ENCODE measurements around a stretch of chr2.

DNA sequence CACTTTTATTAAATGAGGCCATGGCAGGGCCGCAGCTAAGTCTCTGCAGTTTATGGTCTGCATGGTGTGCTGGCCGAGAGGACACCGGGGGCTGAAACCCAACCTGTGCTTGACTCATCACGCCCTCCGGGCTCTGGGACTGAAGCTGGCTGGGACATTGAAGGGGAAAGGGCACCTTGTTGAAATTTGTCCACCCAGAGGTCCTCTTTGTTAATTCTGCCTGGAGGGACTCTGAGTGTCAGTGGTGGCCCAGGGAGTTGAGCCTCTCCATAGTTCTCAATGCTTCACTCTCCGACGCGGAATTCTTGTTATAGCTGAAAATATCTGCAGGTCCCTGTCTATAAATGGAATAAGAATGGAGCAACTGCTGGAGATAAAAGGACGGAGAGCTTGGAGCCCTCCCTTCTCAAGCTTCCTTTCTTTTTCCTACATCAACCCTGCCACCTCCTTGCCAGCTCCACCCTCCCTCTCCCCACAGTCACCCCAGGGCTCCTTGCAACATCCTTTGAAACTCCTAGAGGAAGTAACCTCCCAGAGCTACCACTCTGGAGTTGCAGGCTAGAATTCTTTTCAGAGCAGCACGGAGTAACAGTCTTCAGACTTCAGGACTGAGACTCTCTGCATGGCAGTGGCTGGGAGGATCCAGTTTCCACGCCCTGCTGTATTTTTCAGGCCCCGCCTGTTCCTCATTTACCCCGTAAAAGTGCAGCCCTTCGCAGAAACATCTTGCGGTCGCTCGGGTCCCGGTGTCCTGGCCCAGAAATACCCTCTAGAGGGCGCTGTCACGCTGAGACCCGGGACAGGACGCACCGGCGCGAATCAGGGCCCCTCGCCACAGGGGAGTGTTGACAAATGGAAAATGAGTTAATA, 18.1 kb upstream of the NTSR2 start:
- PRO-cap, result bidirectional peak, plus-strand start at position 718 of the sequence, minus-strand start at position 620 of the sequence

DNA sequence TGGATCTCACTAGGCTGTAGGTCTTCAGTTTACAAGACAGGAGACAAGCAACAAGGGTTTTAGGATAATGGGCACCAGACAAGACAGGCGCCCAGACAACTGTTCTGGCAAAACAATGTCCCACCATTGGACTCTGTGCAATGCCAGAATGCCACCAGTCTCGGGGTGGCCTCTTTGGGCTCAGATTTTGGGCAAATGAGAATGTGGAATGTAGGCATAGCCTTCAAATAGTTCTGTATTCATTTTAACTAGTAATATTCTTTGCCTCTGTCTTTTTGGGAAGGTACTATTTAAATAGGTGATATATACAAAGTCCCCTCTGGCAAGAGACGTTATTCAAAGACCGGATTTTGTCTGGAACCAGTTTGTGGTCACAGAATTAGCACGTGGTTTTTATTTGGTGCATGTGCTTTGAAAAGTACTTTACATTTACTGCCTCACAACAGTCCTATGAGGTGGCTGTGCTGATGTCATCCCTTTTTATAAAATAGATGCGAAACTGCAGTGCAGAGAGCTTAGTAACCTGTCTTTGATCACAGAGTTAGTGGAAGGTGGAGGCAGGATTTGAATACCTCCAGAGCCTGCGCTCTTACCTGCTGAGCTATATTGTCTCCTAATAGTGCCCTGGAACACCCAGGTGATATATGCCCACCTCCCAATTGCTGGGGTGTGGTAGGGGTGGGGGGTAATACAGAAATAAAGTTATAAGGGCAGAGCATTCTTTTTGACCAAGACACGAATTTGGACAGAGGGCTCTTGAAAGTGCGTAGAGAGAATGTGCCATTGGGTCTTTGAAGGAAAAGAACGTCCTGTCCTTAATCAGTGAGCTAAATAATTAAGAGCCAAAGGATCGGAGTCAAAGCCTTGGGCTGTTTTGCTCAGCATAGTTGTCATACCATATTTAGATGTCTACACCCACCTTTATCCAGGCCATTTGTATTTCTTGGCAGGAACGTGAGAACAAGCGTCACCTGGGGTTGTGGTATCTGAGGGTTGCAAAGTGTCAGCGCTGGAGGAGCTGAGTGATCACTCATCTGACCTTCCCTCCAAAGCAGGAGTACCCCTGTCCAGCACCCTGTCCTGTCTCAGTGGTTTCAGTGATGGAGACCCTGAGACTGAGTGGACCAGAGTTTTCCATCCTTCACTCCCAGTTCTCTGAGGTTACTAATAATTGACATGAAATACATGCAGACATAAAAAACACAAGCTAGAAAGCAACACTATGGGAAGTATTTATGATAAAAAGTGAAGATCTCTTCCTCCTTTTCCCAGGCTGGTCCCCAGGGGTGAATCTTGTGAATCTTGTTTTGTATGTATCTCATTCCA, 4.2 kb downstream of the LPIN1 start:
- PRO-cap, result no peak

DNA sequence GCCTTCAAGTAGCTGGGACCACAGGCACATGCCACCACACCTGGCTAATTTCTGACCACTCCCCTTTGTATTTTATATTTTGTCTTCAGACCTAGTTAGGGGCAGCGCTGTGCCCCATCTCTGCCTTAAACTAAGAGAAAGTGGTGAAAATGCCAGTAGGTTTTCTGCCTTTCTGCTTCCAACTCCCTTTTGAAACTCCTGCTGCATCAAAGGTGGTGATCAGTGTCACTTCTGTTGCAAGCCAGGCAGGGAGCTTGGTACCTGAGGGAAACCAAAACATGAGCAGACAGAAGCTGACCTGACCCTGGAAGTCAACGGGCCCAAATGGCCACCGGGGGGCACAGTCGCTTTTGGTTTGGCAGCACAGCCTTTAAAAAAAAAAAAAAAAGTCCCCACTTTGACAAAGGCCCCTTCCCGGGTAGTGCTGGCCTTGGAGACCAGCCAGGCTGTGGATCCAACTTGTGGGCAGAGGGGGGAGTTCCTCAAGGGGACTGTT, 82.7 kb downstream of the LPIN1 start:
- PRO-cap, result no peak

- PRO-cap, result no peak
Observed at GRCh38 chr2:12034333-12034950, 288.0 kb downstream of the LPIN1 start.

GRCh38 chr2:12192640-12193205, 446.3 kb downstream of the LPIN1 start:
- PRO-cap, result no peak

- PRO-cap, result no peak
Observed at GRCh38 chr2:12710225-12710945, 6.4 kb upstream of the TRIB2 start.

GRCh38 chr2:12714728-12715501, 1.8 kb upstream of the TRIB2 start:
- PRO-cap, result no peak

DNA sequence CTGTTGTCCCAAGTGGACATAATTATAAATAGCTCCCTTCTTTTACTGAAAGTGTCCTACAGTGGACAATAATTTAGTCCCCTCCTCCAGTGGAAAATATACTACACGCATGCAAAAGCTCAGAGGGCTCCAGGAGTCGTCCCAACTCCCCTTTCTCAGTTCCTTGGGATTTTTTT, 1.2 kb upstream of the TRIB2 start:
- PRO-cap, result no peak

- PRO-cap, result no peak
Observed at GRCh38 chr2:13006862-13007305, 290.1 kb downstream of the TRIB2 start.

DNA sequence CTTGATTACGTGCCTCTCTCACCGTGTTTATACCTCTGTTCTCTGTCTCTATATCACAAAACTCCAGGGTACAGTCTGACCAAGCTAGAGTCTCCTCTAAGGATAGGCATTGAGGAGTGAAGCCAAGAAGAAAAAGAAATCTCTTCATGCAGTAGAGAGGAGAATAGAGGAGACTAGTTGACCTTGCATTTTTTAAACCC, 267.9 kb upstream of the LRATD1 start:
- PRO-cap, result no peak

DNA sequence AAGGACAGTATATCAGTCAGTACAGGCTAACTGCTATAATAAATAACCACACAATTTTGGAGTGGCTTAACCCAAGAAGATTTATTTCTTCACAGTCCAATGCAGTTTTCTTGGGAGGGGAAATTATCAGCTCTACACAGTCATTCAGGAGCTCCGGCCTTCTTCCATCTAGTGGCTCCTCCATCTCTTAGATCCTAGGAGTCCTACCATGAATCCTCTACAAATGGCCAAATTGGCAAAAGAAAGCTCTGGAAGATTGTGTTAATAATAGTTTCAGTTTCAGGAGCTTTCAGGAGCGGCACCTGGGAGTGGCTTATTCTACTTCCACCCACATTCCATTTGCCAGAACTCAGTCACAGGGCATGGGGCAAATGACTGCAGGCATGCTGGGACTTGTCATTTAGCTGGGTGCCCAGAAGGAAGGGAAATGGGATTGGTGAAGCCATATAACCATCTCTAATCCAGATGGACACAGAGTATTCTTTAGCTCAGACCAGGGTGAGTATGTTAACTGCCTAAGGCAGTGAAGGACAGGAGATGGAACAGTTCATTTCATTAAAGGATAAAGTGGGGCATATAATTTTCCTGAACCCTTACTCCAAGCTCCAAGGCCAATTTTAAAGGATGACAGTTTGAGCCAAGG, 3.6 kb upstream of the LRATD1 start:
- PRO-cap, result no peak

- PRO-cap, result bidirectional peak, plus-strand start at chr2:14634586, minus-strand start at chr2:14634409; bidirectional peak, plus-strand start at chr2:14635038, minus-strand start at chr2:14634818
Observed at GRCh38 chr2:14634084-14635179, 1.9 kb downstream of the LRATD1 start.

- PRO-cap, result no peak
Observed at GRCh38 chr2:14717740-14718045, 85.2 kb downstream of the LRATD1 start.

GRCh38 chr2:15170261-15170812, 390.8 kb downstream of the NBAS start:
- PRO-cap, result no peak

- PRO-cap, result no peak
Observed at GRCh38 chr2:15639974-15640694, 48.5 kb downstream of the DDX1 start.

GRCh38 chr2:16143041-16143482, 202.7 kb downstream of the MYCN start:
- PRO-cap, result no peak

DNA sequence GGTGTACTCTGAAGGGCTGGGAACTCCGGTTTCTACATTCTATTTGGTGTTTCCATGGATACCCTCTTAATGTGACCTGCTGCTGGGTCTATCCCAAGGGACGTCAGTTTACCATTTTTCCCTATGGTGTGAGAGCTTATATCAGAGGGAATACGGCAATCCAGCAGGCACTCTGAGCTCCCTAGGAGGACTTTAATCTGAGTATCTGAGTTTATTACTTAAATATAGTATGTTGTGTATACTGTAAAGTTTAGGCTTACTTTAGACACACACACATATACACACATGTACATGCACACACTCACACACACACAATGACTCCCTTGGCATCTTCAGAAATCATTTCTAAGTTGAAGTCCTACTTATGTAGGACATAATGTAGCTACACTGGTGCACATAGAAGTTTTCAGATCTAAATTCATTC, 74.0 kb downstream of the CYRIA start:
- PRO-cap, result no peak

DNA sequence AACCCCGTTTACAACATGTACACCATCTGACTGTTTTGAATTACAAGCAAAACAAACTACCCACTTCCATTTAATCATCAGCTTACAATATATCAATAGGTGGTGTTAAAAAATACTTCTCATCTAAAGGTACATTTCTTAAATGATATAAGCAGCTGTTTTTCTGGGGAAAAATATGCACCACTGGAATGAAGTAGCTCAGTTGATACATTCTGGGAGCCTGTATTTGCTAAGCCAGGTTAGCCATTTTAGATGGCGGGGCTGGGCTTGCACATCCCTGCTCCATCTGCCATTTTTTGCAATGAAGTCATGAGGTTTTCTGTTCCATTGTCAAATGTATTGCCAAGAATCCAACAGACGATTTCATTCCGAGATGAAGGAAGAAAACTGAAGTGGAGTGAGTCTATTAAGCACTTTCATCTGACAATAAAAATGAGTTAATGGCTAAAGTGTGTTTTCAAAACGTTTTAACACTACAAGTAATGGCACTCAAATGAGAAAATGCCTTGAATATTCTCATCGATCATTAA, 61.1 kb downstream of the CYRIA start:
- PRO-cap, result no peak

GRCh38 chr2:16650965-16651378, 14.7 kb downstream of the CYRIA start:
- PRO-cap, result no peak

DNA sequence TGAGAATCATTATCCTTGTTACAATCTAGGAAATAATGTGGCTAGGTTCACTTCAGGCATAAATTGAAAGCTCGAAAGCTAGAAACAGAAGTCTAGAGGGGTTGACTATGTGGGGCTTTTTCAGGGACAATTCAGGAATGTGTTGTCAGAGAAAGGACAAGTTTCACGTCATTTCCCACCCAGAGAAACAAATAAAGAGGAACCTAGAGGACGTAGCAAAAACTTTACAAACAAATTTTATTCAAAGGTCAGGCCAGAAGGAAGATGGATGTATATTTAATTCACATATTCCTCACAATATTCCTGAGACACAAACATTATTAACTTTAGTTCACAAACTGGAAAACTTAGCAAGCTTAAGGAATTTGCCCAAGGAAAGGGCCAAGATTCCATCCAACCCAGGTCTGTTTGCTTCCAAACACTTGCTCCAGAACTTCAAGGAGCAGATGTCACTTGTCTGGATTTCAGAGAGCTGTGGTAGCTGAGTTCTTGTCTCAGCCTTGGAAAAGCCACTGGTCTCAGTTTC, 7.4 kb downstream of the CYRIA start:
- PRO-cap, result no peak